ENCODE results near the genes CNTN6 and ITPR1.

- PRO-cap = no peak
These were observed 184.9 kb upstream of the CHL1 start for GRCh38 chr3:11581-12085.

- PRO-cap = no peak
These were observed 369.4 kb downstream of the CHL1 start for GRCh38 chr3:566026-566225.

GRCh38 chr3:1092355-1093331 is at the start of gene CNTN6:
CNTN6 (plus strand) TSS chr3:1093024.
- PRO-cap = no peak

GRCh38 chr3:2099685-2100121 is 1.0 kb downstream of the CNTN4 start:
- PRO-cap = no peak

GRCh38 chr3:2870542-2871107 is 239.5 kb downstream of the IL5RA start:
- PRO-cap = no peak

DNA sequence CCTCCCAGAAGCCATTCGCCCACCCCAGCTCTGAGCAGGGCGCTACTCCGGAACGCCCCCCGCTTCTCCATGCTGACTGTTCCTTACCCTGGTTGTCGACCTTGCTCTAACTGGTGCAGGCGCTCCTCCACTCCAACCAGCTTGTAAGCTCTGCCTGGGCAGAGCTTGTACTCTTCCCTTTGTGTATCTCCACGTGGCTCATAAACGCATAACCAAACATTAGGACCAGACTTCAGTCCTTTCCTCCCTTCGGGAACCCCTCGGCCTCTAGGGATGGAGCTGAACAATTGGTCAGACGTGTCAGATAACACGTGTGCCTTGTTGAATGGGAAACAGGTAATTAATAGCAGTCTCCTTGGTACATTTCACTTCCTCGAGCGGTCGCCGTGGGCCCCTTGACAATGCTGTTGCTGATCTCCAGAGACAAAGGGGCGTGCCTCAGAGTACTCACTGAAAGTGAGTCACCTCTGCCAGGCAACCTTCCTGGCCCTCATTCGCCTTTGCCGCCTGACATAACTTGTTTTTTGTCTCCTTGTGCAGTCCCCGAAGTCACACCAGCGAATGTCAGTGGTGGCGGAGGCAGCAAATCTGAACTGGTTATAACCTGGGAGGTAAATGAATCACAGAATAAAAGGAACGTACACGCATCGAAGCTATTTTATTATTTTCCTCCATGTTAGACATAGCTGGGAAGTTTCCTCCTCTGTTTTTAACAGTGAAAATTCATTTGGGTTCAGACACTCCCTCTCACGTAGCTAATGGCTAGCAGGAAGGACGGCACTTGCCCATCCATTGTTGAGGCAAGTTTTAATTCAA is 71.6 kb downstream of the IL5RA start:
- PRO-cap = no peak

GRCh38 chr3:3128852-3129408 is 2.2 kb downstream of the TRNT1 start:
- PRO-cap = no peak

DNA sequence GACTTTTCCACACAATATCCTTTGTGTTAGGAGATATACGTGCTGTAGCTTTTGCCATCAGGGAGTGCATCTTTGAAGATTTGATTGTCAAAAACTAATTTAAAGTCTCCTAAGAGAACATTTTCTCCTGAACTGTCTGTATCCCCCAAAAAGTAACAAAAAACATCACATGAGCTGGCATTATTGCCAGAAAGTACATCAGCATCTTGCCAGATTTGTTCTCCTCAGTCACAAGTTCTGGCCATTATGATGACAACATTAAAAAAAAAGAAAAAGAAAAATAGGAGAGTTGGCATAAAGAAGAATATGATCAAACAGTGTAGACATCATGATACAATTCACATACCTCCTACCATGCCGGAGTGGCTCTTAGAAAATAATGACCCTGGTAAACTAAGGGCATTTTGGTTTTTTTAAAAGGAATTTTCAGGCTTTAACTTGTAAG is 37.8 kb downstream of the SETMAR start:
- PRO-cap = no peak

- PRO-cap = bidirectional peak, plus-strand start at chr3:4493350, minus-strand start at chr3:4493201
These were observed at the start of gene ITPR1 for GRCh38 chr3:4492629-4493644. ITPR1 (plus strand) TSS chr3:4493348.

GRCh38 chr3:4495375-4495583 is 2.1 kb downstream of the ITPR1 start:
- PRO-cap = no peak

DNA sequence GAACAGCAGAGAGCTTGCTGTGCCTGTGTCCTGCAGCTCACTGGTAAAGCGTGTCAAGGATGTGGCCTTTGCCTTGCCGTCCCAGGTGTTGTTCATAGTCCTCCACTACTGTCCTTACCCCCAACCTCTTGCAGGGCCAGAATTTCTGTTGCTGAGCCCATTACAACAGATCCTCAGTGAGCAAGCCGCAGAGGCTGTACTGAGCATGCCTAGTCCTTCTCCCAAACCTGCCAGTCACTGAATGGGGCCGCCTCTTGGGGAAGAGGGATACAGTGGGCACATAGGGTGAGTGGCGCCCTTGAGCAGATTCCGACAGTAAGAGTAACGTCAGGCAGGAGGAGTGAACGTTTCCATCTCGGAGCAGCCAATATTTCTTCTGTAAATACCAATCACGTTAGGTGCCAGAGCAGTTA is 87.4 kb downstream of the ITPR1 start:
- PRO-cap = no peak

GRCh38 chr3:4582632-4583015 is 89.5 kb downstream of the ITPR1 start:
- PRO-cap = no peak

DNA sequence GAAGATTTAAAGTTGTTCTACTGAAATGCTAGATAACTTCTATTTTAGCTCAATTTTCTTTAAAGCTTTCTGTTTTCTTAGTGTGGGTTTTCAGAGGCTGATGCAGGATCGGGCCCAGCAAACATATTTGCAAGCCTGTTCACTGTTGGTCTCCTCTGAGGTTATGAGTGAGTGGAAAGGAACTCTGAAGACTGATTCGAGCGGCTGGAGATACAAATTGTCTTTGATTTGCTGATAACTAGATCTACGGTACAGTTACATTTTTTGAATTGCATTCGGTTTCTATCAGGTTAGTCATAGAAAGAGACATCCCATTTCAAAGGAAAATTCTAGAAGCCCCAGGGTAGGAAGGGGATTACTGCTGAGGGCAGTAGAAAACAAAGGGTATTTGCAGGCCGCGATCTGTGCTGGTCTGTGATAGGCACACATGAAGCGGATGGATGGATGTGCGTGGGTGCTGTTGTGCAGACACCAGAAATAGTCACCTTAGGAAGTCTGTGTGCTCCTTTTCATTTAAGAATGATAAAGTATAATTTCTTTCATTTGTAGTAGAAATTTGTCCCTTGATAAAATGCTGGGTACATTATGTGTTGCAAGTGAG is 228.4 kb downstream of the ITPR1 start:
- PRO-cap = no peak

GRCh38 chr3:4739306-4740061 is 239.8 kb upstream of the BHLHE40 start:
- PRO-cap = no peak

DNA sequence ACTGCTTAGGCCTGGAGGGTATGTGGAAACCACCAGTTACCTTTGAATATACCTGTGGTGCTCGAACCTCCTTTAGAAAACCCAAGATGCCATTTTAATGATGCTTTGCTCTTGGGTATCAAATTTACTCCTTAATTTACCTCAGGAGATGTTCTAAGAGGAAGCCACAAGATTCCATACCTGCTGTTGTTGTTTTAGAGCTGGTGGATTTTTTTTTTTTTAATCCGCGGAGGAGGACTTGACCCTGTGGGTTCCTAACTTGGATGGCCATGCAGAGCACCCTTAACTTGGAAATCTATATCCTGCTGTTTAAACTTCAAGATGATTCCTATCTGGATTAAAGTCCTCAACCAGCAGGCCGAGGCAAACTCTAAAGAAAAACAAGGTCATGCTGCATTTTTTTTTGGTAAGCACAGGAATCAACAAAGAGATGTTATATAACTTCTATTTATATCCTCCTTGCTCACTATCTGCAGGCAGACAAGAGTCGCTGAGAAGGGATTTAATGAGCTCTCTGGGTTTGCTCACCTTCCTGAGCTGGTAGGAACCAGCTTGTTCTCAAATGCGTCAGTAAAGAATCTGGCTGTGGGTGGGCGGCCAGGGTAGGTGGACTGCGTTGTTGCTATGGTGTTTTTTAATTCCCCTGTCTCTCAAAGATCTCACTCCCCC is 229.1 kb upstream of the BHLHE40 start:
- PRO-cap = no peak

DNA sequence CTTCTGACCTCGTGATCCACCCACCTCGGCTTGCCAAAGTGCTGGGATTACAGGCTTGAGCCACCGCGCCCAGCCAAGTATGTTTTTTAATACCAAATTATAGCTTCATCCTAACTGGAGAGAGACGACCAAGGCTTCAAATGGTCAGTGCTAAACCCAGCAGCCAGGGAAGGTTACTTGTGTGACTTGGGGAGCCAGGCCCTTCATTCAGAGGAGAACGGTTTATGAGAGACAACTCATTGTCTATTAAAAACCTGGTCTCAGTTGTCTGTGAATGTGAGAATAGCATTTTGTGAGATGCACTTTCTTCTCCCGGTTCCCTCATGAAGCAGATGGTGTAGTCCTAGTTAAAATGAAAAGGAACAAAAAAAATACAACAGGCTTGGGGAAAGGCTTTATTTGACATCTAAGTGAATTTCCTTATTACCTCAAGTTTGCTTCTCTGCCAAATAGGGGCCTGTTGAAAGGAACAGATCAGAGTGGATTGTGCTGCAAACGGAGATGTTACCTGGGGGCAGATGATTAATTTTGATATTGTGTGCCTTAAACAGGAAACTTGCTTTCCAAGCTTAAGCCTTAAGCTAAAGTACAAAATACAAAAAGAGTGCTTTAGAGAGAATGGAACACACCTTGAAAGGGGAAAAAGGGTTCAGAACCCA is 202.8 kb upstream of the BHLHE40 start:
- PRO-cap = no peak

DNA sequence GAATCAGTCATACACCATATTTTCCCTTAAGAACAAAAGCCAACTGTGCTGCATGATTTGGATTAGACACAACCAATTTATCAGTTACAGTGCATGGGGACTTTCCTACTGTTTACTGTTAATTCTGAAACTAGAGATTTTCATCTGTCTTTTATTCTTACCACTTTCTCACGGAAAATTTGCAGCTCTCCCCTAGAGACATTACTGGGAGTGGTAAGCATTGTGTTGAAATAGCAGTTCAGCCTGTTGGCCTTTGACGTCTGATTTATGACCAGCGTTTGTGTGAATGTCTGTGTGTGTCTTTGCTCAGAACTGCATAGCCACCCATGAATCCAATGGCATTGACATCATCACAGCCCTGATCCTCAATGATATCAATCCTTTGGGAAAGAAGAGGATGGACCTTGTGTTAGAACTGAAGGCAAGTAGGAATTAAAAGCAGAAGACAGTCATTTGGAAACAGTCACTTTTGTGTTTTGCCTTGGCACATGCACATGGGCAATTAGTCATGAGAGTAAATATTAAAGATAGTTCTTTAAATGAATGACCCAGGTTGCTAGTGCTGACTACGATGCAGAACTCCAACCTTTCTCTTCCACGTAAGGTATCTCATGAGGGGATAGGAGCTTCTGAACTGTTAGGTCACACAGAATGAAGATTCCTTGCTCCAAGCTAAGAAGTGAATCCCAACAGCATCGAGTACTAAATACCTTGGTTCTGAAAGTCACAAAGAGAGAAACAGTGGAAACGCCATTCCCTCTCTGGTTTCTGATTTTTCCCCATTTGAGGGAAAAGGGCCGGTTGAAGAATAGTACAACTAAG is 202.1 kb upstream of the BHLHE40 start:
- PRO-cap = no peak

GRCh38 chr3:4814127-4815597 is 164.6 kb upstream of the BHLHE40 start:
- PRO-cap = no peak

GRCh38 chr3:4825520-4826666 is 153.3 kb upstream of the BHLHE40 start:
- PRO-cap = no peak

DNA sequence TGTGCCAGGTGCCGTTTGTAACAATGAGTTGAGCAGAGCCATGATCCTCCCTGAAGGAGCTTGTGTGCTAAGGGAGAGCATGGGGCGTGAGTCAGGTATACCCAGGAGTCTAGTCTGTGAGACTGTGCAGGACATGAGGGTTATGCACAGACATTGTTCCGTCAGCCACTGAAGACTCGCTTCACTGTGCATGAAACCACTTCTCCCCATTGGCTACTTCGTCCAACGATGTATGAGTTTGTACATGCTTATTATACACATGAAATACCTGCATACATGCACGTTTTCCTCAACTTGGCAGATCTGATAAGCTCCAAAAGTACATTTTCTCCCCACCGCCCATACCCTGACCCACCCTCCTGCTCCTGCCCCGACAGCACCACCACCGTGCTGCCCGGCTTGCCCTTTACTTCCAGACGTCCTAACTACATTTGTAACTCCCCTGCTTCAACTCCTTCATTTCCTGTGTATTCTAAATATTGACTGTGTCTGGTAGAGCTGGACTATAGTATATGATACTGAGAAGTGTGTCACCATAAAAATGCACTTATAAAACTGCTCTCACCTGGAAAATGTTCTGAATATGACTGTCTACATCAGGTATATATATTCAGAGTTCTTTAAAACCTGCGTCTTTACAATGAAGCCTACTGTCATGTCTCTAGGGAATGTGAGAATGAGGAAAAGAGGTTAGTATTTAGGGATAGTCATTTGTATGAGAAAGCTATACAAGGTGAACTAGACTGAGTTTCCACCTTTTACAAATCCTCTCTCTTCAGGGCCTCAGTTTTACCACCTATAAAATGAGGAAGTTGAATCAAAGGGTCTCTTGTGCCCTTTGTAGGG is 152.2 kb upstream of the BHLHE40 start:
- PRO-cap = no peak